Aorta (tissue), 1 donor: ENCODE data around the genes COMMD8, CNGA1 and SPATA18.

DNA sequence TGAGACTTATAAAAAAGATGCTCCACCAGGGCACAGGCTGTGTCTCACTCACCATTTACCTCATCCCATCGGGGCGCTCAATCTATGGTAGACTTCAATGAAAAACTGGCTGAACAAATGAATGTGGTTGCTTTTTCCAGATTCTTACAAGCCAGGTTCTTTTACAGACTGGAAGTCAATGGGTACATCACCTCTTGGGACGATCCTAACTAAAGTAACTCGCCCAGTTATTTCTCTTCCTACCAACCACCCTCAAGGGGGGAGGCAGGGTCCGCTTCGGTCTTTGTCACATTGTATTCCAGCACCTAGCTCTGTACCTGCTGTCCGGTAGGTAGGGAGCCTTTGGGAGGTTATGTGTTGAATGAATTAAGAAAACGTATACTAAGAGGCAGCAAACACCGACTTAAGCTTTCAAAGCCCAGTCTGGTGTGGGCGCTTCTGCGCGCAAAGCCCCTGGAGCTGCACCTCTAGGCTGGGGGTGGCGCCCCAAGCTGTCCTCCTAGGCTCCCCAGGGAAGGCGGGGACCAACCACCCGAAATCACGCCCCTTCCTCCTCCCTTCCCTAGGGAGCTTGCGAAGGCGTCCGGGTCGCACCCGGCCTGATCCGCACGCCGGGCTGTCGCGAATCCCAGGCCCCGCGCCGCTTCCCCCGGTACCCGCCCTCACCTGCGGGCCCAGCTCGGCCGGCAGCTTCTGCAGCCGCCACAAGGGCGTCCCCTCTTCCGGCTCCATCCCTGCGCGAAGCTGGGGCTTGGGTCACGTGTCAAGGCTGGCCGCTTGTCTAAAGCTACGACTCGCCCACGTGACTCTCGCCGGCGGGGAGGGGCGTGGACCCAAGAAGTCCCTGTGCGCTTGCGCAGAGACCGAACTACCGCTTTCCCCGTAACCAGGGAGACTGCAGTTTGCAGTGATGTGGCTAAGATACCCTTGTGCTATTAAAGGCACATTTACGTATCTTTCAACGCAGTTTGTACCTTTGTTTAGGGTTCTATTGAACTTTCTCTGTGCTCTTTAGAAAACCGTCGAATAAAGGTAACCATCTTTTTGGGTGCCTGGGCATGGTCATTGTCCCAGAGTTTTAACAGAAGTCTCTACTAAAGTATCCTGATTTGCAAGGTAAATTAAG is at the start of gene COMMD8:
Gene COMMD8 (minus strand): TSS at position 783 of the 1,126 bp plus-strand sequence.
- PRO-cap = bidirectional peak, plus-strand start at position 565 of the sequence, minus-strand start at position 497 of the sequence; unidirectional peak, minus-strand start at position 736 of the sequence

DNA sequence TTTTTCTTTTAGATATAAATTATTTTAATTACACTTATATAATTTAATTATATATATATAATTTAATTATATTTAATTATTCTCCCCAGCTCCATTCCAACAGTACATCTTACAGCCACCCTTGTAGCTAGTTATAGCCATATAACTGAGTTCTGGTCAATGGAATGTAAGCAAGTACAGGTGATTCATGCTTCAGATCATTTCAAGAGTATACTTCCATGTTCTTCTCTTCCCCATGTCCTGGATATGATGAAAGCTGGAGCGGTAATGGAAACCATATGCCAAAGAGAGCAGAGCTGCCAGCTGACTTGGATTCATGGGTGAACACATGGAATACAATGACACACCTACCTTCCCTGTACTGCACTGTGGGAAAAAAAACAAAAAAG is 17.4 kb upstream of the CORIN start:
- PRO-cap = no peak

DNA sequence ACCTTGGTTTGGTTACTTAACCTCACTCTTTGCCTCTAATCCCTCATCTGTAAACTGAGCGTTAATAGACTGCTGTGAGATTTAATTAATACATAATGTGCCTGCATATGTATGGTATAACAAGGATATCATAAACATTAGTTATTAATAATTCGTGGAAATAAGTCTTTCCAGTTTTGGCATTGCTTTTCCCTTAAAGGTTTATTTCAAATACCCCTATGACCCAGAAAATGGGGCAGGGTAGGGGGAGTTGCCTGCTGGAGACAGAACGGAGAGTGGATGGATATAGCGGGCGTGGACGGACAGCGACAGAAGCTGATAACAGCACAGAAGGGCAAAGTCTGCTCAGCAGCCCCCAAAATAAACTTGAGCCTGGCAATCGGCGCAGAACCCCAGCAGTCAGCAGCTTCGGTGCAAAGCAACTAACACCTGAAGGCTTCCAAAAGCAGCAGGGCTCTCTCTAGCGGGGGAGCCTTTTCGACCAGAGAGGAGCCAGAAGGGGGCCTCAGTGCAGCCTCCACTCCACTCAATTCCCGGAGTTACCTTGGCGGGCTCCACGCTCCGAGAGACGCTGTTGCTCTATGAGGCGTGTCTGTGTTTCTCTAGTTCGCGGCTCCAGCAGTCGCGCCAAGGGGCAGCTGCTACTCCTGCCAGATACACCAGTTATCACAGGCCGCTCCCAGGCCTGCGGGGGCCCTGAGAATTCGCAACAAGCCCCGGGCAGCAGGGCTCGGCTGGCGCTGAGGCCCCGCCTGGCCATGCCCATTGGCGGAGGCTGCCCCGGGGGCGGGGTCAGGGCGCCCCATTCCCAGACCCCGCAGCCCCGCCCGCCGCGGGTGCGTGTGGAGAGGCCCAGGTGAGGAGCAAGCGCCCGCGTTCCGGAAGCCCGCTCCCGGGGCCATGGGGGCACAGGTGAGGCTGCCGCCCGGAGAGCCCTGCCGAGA is at the start of gene CNGA1:
Gene CNGA1 (minus strand): TSS at position 742 of the 944 bp plus-strand sequence.
- PRO-cap = no peak

DNA sequence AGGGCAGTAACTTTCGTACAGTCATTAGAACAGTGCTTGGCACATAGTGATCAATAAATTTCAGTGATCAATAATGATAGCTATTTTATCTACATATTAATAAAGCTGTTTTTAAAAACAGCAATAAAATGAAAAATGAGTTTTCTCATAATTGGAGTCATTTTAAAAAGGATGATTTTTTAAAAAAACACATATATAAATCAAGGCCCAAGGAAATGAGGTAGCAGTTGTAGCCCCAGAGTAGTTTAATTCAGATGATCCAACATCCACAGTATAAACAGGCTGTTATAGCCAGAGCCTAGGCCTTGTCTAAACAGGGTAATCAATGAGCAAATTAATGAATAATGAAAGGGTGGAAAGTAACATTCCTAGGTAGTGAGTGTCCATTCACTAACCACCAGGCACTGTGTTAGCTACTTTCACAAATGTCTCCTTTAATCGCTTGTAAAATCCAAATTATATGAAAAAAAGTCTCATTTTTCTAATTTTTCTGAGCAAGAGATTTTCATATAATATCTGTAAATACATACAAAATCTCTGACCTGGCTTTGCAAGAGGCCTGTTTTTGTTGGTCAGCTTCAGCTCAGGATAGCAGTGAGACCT is 25.4 kb downstream of the TXK start:
- PRO-cap = no peak

- PRO-cap = no peak
These were observed 6.3 kb downstream of the TXK start for GRCh38 chr4:48127369-48128542.

DNA sequence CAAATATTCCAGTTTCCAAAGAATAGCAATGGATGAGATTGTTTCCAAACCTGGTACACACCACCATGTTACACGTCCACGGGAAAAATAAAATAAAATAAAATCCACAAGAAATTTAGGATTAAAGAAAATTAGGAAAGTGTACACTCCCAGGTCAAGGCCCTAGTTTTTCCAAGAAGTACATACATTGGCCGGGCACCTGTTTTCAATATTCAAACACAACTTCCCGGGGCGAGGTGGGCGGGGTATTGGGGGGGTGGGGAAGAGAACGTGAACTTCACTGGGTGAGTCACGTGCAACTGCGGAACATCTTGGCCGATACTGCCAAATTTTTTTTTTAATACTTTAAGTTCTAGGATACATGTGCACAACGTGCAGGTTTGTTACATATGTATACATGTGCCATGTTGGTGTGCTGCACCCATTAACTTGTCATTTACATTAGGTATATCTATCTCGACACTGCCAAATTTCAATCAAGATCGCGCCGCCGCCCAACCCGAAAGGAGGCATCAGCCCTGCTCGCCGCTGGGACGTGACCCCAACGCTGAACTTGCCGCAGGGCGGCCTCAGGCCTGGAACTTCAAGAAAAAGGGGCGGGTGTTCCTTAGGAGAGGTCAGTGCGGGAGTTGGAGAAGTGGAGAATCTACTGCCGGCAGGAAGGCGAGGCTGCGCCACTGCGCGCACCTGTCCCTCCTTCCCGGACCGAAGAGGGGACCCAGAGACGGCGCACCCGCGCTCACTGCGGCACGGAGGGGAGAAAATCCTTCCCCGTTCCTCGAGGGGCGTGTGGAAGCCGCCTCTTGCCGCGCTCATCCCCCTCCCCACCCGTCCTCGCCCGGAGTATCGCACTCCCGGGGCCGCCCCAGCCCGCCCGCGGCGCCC is 533 bp downstream of the TEC start:
- PRO-cap = no peak

- PRO-cap = no peak
These were observed 38.2 kb downstream of the SLAIN2 start for GRCh38 chr4:48379521-48380033.

GRCh38 chr4:48653629-48654064 is 126.4 kb downstream of the FRYL start:
- PRO-cap = no peak

DNA sequence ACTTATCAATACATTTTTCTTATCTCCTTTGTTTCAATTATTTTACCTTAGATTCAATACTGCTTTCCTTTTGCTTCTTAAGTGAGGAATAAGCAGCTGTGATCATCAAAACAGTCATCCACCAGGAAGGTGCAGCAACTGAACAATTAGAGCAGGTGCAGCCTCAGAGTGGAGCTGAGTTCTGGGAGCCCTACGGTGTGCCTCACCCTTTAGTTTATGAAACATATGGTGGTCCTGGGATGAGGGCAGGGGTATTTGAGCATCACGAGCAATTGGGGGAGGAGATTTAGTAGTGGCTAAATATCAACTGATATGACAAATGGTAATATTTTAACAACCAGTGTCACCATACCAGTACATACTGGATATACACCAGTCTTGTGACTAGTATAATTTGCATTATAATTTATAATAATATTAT is 110.9 kb downstream of the FRYL start:
- PRO-cap = no peak

- PRO-cap = no peak
These were observed 24.9 kb downstream of the FRYL start for GRCh38 chr4:48755092-48755599.

DNA sequence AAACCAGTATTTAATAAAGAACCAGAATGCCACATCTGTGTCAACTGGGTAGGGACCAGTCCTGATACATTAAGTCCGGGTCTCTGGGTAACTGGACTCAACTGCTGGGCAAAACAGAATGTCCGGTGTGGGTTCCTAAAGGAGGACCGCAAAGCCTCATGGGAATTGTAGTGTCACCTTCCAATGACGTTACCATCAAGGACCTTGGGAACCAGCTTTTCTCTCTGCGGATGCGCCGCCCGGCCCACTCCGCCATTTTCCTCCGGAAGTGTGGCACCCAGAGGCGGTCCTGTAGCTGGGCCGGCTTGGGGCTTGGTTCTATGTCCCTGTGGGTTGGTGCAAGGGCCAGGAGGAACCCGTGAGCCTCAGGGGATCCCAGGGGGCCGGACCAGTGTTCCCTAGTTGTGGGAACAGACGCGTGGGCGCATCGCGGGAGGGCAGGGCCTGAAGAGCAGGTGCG is 175.0 kb downstream of the CWH43 start:
- PRO-cap = no peak

DNA sequence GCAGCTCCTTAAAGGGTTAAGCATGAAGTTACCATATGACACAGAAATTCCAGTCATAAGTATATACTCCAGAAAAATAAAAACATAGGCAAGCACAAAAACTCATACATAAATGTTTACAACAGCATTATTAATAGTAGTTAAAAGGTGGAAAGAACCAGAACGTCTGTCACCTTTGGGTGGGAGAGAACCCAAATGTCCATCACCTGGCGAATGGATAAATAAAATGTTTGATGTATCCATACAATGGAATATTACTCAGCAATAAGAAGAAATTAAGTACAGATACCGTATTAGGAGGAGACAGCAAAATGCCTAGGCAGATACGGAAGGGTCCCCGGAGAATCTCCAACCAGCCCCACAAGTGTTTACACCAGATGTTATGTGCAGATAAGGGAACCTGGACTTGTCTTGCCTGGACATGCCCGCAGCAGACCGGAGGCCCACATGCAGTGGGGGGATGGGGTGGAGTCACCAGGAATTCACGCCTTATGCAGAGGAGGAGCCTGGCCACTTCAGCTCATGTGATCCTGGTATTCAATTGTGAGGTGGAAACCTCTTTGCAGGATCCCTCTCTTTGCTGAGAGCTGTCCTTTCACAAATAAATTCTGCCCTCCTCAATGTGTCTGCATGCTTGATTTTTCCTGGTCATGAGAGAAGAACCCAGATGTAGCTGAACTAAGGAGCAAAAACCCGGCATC is 508.7 kb downstream of the CWH43 start:
- PRO-cap = no peak

GRCh38 chr4:52033292-52033928 is 4.7 kb downstream of the SGCB start:
- PRO-cap = no peak

DNA sequence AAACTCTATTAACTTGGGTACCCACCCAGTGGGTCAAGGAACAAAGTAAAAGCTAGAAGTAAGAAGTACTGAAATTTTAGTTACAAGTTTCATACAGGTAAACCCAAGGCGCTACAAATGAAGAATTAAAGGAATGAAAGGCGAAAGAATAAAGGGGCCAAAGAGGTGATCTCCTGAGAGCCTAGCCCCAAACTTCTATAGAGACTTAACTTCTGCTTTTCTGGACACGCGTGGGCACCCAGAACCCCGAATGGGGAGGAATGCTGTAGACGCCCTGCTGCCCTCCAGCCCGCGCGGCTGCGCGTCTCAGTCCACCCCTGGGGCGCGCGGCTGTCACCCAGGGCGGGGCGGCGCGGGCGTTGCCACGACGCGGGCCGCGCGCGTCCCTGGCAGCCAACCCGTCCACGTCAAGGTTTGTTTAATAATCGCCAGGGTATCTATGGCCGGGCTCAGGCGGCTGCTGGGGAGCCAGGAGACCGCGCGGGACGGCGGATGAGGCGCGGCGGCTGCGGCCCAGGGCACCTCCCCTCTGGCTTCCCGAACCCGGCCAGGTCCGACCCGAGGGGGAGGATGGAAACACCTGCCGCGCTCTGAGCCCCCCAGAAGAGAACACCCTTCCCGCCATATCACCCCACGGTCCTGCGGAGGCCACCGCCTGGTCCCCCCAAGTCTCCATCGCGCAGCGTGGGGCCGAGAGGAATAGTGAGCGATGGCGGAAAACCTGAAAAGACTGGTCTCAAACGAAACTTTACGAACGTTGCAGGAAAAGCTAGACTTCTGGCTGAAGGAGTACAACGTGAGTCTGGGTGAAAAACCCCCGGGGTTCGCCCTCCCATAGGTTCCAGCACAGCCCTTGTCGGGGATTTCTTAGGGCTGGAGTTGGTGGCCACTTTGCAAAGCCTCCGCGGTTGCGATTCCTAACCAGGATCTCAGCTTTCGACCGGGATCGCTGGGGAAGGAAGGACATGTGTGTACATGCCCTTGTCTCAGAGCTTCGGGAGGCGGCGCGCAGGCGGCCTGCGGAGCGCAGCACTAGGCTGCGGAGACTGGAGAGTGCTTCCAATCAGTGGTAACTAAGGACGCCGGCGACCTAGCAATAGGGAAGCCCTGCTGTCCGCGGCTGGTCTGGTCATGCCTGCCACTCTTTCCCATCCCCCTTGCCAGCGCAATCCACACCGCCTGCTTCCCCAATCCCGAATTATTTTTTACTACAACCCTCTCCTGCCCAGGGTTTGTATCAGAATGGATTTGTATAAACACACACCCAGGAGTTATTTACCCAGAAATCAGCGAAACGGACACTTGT is at the start of gene SPATA18:
Gene SPATA18 (plus strand): TSS at position 309 of the 1,306 bp plus-strand sequence.
- PRO-cap = bidirectional peak, plus-strand start at position 452 of the sequence, minus-strand start at position 308 of the sequence; bidirectional peak, plus-strand start at position 989 of the sequence, minus-strand start at position 959 of the sequence

- PRO-cap = no peak
These were observed 193.0 kb downstream of the USP46 start for GRCh38 chr4:52466188-52466508.

DNA sequence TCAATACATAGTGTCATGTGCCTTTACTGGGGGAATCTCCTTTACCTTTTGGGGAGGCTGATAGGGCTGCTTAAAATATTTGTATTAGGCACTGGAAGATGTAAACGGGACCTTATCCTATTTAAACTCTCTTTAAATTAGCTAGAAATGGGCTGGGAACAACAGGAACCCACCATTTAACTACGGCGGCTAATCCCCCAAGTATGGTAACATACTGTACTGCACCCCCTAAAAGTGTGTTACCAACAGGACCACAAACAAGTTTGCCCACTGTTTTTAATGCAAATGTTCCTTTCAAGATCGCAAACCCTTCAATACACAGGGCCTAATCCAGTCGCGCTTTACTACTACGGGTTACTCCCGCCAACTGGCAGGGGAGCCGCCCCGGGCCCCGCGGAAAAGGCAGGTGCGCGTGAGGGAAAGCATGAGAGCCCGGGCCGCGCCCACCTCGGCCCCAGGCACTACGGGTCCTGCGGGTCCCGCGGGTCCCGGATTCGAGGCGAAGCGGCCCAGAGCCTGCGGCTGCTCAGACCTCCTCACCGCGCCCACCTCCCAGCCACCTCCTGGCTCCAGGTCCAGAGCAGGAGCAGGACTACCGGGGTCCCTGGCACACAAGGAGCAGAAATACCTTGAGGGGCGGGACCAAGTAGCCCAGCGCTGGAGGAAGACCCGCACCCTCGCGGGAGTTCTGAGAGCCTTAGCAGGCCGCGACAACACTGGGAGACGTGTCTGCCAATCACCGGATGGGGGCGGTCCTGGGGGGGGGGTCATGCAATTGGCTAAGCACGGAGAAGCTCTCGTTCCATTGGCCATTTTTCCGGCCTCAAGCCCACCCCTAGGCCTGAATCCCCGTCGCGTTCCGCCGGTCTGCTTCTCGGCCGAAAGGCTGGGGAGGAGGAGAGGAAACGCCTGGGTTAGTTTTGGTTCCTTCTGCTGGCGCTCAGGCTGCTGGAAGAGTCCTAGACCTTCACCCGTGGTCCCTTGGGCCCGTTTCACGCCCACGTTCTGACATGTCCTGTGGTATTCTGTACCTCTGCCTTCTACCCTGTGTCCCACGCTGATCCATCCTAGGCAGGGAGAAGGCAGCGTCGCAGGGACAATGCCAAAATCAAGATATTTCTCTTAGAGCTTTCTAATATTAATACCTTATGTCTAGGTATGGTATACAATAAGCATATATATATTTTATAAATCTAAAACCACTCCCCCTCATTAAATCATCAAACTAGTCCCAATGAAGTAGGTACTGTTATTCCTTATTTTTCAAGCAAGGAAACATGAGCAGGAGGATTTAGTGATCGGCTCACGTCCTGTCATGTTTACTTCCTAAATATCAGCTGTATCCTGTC is 29.1 kb downstream of the ERVMER34-1 start:
- PRO-cap = bidirectional peak, plus-strand start at position 872 of the sequence, minus-strand start at position 690 of the sequence

GRCh38 chr4:52841569-52842385 is 20.3 kb upstream of the RASL11B start:
- PRO-cap = no peak

- PRO-cap = no peak
These were observed 81.6 kb downstream of the RASL11B start for GRCh38 chr4:52943658-52944146.

GRCh38 chr4:53022397-53022825 is 160.3 kb downstream of the RASL11B start:
- PRO-cap = no peak

GRCh38 chr4:53496027-53496447 is 95.2 kb downstream of the LNX1 start:
- PRO-cap = no peak